Mesangial cell (primary cell): ENCODE results near the genes UBTD1, HOGA1, CRTAC1, HPS1 and CNNM1.

DNA sequence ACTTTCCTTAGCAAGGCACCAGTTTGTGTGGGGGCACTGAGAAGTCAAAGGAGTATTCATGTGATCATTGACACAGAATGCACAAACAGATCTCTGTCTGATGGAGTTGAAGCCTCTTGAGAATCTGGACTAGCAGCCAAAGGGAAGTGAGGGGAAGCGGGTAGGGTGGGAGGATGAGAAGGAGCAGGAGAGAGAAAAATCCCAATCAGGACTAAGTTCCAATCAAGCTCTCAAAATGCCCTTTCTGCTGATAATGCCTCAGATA lies 4.0 kb downstream of the MMS19 start:
- RAMPAGE, long total RNA, result no peak

DNA sequence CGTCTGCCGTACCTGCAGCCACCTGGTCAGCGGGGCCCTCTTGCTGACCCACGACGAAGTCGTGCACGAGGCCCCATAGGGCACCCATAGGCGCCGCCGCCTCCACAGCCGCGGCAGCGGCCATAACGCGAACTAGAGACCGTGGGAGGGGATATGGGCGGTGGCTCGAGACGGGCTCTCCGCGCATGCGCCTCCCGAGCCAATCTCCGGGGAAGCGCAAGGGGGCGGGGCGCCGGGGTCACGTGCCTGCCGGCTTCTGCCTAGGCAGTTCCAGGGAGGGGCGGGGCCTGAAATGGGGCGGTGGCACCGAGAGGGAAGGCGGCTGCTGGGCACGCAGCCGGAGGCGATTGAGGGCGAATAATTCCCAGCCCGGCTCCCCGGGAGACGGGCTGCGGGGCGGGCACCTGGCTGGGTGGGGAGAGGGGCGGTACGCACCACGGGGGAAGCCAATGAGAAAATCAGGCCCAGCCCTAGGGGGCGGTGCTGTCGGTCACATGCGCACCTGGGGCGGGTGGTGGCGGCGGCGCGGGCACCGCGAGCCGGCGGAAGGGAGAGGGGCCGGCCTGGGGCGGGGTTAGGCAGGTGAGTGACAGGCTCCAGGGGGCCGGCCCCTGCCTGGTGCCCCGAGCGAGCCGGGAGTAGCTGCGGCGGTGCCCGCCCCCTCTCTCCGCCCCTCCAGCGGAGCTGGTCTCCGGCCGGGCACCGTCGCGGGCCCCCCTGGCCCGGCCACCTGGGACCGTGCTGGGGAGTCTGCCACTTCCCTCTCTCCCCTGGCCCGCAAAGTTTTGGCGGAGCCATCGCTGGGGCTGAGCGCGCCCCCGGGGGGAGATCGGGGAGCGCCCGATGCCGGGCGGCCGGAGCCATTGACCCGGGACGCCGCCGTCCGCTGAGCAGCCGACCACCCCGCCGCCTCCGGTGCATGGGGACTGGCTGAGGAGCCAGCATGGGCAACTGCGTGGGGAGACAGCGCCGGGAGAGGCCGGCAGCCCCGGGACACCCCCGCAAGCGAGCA lies at the start of gene UBTD1:
Gene UBTD1 (plus strand): TSS at position 664 of the 1,012 bp plus-strand sequence.
- RAMPAGE, long total RNA, result start-site peak on the minus strand centred at position 136 of the sequence, 15 bp wide, 379 reads; start-site peak on the plus strand centred at position 690 of the sequence, 62 bp wide, 211 reads

GRCh38 chr10:97541752-97542792 lies 30.5 kb upstream of the ANKRD2 start:
- RAMPAGE, long total RNA, result no peak

DNA sequence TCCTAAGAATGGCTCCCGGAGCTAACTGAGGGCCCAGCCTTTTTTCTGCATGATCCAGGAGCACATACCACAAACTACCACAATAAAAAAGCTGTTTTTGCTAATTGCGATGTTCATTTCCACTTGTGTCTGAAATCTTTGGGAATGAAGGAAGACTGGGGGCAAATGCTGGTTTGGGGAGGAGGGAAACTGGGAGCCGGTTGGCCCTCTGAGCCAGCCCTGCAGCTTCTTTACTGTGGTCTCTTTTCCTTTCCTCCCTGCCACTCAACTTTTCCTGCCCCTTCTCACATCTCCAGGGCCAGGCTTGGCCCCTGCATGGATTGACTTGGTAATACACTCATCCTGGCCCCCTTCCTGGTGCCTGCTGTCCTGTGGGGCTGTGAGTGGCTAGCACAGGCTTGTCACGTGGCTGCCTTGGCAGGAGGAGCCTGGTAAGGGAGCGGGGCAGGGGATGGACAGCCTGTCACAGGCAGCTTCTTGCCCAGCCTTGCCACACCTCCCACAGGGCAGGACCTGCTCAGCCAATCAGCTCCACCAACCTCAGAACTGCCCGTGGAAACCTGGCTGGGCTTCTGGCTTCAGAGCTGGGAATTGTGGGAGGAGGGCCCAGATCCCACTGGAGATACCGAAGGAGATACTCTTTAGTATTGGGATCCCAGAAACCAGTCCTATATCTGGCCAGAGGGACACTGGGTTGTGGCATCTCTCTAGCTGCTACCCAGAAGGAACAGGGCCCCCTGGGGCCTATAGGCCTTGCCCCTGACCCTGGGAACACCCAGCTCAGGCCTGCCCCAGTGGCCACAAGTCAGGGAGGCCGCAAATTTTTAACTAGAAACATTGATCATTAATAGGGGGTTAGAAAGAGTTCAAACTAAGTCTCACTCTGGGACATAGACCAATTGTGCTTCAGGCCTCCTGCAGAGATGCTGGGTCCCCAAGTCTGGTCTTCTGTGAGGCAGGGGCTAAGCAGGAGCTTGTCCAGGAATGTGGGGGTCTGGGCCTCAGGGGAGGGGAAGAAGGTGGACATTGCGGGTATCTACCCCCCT lies at the start of gene HOGA1:
Gene HOGA1 (plus strand): TSS at position 609 of the 1,046 bp plus-strand sequence.
- RAMPAGE, long total RNA, result no peak

GRCh38 chr10:97596050-97597215 lies 6.9 kb downstream of the C10orf62 start:
- RAMPAGE, long total RNA, result no peak

DNA sequence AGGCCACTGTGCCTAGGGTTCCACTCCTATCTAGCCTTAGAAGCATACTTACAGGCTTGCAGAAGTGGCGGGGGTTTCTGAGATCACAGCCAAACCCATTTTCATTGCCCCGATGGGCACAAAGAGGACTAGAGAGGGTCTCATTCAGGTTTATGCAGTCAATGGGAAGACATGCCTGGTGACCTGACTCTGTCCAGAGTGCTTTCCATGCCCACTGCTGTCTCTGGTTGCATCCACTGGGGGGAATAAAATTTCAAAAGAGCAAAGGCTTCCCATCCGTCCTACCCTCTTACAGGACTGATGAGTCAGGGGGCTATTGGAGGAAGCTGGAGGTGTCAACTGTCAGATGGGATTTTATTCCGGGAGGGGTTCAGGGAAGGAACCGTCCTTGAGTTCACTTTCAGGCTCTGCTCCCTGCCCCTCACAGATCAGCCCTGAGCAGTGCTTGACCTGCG lies 11.7 kb downstream of the C10orf62 start:
- RAMPAGE, long total RNA, result no peak

DNA sequence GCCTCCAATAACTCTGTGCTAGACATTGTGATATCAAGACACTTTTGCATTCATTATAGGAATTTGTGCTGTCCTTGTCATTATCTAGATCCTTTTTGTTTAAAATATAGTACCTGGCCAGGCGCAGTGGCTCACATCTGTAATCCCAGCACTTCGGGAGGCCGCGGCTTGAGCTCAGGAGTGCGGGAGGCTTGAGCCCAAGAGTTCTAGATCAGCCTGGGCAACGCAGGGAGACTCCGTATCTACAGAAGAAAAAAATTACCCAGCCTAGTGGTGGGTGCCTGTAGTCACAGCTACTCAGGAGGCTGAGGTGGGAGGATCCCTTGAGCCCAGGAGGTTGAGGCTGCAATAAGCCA lies 570 bp upstream of the MORN4 start:
- RAMPAGE, long total RNA, result no peak

- RAMPAGE, long total RNA, result no peak
These were observed 10.3 kb downstream of the PI4K2A start for GRCh38 chr10:97650573-97651321.

DNA sequence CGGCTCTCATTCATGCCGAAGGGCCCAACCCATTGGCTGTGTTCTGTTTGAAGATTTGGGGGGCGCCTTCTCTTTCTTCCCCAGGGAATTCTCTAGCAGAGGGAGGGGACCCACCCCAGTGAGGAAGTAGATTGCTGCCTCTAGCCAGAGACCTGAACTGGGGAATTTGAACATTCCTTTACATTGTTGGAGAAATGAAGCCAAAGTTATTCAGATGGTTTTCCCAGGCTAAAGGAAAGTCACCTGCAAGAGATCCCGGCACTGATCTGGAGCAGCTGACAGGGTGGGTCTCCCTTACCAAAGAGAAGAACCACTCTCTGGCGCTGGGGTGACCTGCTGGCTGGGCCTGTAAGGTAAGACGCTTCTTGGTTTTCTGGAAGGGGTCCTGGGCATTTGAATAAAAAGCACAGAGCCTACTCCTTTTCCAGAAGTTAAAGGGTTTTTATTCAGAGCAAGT lies 2.1 kb downstream of the MARVELD1 start:
- RAMPAGE, long total RNA, result no peak

- RAMPAGE, long total RNA, result no peak
These were observed 8.9 kb downstream of the SFRP5 start for GRCh38 chr10:97762826-97763410.

- RAMPAGE, long total RNA, result no peak
These were observed 39.9 kb downstream of the GOLGA7B start for GRCh38 chr10:97889505-97889921.

DNA sequence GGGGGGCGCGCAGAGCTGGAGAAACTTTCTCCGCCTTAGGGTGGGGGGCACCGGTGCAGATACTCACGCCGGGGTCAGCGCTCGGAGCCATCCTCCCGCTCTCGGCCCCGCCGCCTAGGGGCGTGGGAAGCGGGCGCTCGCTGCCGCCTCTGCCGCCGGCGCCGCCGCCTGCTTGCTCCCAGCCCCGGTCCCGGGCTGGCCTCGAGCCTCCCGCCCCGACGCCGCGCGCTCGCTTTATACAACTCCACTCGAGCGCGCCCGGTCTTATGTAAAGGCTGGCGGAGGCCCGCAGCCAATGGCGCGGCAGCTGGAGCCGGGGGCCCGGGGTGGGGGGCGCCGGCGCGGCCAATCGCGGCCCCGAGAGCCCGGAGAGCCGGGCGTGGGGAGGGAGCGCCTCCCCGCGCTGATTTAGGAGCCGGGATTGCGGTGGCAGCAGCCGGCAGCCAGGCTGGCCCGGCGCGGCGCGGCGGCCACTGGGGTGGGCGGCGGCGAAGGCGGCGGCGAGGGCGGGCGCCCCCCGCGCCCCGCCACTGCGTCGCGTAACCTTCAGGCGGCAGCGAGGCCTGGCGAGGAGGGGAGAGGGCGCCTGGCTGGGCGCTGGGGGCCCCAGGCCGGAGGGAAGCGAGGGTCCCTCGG lies at the start of gene CRTAC1:
Gene CRTAC1 (minus strand): TSS at position 240 of the 636 bp plus-strand sequence.
- RAMPAGE, long total RNA, result no peak

DNA sequence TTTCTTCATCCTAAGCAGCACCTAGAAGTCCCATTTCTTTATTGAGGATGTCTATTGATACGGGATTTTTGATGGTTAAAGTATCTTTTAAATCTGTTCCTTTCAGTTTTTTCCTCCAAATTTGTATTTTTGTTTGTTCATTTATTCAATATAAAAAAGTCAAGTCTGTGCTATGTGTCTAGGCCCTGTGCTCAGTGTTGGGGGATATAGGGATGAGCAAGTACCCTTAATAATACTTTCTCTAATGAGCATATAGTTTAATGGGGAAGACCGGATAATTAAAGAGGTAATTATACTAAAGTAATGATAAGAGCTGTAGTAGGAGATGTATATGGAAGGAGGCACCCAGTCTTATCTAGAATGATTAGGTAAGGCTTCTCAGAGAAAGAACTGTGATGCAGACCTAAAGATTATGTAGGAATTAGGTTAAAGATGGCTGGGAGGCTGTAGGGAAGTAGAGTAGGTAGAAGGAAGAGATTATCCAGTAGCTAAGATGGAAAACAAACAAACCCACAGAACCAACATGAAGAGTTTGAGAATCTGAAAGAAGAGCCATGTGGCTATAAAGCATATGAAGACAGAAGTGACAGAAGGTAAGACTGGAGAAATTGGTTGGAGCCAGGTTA lies 50.7 kb downstream of the R3HCC1L start:
- RAMPAGE, long total RNA, result no peak

- RAMPAGE, long total RNA, result no peak
These were observed 23.5 kb downstream of the PYROXD2 start for GRCh38 chr10:98391427-98391990.

DNA sequence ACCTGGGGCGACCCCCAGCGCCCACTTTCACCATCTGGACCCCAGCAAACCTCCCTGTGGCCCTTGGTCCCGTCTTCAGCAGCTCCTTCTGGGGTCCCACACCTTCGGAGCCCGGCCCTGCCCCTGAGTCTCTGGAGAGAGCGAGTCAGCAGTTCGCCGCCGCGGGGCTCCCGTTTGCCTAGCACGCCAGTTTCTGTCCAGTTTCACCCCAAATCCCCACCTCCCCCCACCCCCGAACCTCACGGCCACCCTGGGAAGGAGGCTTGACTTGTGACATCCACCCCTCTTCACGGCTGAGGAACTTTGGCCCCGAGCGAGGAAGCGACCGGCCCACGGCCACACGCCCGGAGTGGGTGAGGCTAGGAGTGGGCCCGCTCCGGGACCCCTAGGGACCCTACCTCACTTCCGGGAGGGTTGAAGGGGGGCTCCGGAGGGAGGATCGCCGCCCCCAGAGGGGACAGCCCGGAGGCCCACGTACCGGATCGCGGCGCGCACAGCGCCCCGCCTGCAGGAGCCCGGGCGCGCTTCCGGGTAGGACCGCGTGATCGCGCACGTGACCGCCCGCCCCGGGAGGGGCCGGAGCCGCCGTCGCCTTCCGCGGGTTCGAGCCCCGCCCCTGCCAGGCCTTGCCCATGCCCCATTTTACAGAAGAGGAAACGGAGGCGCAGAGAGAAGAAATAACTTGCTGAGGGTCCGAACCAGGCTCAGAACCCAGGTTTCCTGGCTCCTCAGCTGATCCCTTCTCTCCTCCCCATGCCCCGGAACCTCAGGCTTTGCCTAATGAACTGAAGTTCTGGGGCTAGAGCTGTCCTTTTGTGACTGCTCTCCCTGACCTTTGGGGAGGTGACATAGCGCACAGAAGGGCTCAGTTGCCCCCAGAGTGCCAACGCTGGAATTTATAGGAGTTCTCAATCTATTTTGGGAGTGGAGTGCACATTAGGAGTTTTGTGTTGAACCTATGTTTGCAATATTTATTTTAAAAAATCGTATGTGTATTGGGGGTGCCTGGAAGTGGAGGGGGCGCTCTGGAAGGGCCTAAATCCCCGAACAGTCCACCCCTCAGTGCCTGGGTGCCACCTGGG lies at the start of gene HPS1:
Gene HPS1 (minus strand): TSS at position 527 of the 1,082 bp plus-strand sequence.
- RAMPAGE, long total RNA, result start-site peak on the minus strand centred at position 507 of the sequence, 12 bp wide, 45 reads

GRCh38 chr10:98486292-98486884 lies 39.7 kb upstream of the HPS1 start:
- RAMPAGE, long total RNA, result no peak

- RAMPAGE, long total RNA, result no peak
These were observed at the start of gene CNNM1 for GRCh38 chr10:99328908-99330063. TSS of gene CNNM1 (plus strand) at chr10:99329356.

DNA sequence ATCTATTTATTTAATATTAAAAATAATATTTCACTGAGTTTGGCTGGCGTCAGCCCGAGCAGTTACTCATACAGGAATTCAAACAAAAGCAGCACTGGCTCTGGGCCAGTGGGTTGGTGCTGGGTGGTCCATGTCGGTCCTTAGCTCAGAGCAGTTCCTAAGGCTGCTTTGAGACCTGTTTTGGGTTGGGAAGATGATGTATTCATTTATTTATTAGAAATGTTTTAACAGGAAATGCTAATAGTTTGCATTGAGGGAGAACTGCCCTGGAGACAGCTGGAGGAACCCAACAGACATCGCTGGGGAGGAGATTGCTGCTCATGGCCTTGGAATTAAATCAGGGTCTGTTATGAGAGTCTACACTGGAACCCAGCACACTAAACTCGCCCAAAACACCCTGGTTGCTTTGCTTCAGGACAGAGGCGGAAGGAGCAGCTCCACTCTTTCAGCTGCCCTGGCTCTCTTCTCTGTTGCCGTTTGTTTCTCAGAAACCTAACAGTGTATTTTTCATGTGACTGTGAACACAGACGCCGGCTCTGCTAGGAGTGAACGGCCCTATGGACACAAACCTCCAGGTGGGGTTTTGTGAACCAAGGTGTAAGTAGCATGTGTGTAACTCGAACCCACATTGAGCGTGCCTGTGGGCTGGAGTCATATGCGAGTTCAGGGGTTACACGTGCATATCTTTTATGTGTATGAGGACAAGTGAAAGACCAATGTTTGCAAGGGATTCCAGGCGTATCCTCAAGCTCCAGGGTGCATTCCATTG lies 36.5 kb upstream of the GOT1 start:
- RAMPAGE, long total RNA, result no peak

GRCh38 chr10:99522566-99523258 lies 10.0 kb upstream of the NKX2-3 start:
- RAMPAGE, long total RNA, result no peak

DNA sequence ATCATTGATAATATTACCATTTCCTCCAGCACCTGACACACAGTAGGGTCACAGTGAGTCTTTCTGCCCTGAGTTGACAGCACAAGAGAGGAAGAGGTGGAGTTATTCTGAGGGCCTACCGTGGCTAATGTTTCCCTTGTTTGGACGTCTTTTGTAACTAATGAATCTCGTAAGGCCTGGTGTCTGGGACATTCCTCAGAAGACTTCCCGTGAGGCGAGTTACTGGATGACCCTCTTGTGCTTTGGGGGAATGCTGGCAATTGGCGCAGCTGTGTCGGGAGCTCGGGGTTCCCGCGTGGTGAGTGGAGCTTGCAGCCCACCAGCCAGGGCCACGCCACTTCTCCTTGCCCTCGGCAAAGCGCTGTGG lies 36.1 kb downstream of the SLC25A28 start:
- RAMPAGE, long total RNA, result no peak